Lower leg skin (tissue), 2 donors: ENCODE measurements around the genes LIPC, ADAM10 and MINDY2.

DNA sequence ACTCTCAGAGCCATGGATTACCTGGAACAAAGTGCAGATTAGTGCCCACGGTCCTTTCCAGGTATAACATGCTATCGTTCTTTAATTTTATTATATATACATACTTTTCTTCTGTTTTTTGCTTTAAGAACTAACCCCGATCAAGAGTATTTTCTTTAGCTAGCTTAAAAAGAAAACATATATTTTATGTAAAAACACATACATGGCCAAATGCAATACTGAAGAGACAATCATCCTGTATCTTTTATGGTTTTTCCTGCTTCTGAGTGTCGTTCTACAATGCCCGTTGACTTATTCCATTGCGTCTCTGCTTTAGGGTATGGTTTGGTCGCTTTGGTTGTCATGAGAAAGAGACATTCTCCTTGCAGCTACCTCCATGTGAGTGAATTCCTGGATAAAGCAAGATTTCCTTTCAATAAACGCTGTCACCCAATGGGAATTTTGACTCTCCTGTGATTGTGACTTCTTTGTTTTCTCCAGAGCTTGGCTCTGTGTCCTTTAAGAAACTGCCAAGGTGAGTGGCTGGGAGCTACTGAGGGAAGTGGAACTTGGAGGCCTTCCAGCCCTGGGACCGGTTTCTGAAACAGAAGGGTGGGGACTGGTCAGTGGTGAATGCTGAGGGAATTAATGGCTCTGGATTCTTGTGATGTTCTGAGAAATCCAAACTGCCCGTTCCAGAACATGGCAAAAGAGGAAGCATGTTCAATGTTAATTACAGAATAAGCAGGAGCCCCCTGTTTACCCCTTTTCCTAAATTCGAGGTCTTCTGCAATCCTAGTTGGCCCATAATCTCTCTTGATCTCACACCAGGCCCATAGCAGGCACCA, 41.2 kb upstream of the MYZAP start:
- PRO-cap, result no peak
- RAMPAGE, long total RNA, 2 experiments, result no peak in any of the 2 experiments

- PRO-cap, result no peak
- RAMPAGE, long total RNA, 2 experiments, result no peak in any of the 2 experiments
Measured at GRCh38 chr15:57580853-57581075, 10.9 kb upstream of the MYZAP start.

DNA sequence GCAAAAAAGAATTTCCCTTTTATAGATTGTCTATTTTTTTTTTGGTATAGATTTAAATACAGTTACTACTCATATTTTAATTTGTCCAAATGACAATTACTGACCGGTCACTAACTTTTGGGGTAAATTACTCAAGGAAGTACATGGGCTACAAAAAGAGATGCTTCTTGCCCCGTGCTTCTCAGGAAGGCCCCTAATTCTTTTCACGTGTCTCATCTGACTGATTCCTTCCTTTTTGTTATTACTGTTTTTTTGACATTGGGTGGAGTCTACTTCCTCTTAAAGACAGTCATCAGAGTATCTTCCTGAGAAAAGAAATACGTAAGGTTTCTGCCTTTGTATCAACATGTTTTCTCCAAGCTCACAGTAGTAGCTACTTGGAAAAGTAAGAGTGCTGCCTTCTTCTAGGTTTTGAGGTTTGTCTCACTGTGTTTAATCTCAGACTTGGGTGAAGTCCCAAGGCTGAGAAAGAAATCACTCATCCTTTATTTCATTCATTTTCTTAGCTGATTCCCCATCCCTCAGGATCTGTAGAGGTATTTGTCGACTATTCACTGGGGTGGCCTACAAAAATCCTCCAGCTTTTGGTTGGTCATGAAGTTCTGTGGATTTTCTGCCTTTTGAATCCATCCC, 4.6 kb upstream of the MYZAP start:
- PRO-cap, result no peak
- RAMPAGE, long total RNA, 2 experiments, result no peak in any of the 2 experiments

GRCh38 chr15:57607568-57608242, 16.0 kb downstream of the MYZAP start:
- PRO-cap, result no peak
- RAMPAGE, long total RNA, 2 experiments, result no peak in any of the 2 experiments

DNA sequence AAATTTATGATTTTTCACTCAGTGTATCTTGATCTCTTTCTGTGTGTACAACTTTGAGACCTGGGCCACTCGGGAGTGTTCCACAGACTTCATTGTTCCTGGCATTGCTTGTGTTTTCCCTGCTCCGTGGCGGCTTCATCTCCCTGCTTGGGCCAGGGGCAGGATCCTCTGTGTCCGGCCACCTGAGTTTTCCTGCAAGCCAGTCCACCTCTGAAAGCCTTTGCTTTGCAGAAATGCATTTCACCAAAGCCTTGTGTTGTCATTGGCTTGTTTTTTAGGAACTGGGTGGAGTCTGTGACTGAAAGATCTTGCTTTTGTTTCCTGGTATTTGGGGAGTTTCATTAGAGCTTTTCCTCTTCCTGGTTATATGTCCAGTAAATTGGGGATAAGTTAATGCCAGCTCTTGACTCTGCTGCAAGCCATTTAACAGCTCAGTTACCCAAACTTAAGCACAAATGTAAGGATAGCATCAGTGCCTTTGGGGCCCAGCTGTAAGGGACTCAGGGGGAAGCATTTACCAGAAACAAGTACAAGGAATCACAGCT, 23.7 kb downstream of the MYZAP start:
- PRO-cap, result no peak
- RAMPAGE, long total RNA, 2 experiments, result no peak in any of the 2 experiments

GRCh38 chr15:58274792-58275279, 136.7 kb downstream of the AQP9 start:
- PRO-cap, result no peak
- RAMPAGE, long total RNA, 2 experiments, result no peak in any of the 2 experiments

GRCh38 chr15:58297523-58297959, 134.2 kb upstream of the LIPC start:
- PRO-cap, result no peak
- RAMPAGE, long total RNA, 2 experiments, result no peak in any of the 2 experiments

DNA sequence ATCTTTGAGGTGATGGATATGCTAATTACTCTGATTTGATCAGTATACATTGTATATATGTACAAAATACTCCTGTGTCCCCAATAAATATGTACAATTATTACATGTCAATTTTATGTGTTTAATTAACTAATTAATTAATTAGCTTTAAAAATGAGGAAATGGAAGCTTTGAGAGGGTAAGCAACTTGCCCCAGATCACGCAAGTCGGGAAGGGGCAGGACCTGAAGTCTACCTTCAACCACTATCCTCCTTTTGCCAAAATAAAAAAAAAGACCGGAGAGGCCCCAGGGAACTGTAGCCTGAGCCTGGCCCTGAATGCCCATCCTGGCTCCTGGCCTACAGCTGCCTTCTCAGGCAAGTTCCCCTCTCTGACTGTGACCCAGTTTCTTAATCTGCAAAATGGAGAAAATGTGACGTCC, 102.2 kb upstream of the LIPC start:
- PRO-cap, result no peak
- RAMPAGE, long total RNA, 2 experiments, result no peak in any of the 2 experiments

DNA sequence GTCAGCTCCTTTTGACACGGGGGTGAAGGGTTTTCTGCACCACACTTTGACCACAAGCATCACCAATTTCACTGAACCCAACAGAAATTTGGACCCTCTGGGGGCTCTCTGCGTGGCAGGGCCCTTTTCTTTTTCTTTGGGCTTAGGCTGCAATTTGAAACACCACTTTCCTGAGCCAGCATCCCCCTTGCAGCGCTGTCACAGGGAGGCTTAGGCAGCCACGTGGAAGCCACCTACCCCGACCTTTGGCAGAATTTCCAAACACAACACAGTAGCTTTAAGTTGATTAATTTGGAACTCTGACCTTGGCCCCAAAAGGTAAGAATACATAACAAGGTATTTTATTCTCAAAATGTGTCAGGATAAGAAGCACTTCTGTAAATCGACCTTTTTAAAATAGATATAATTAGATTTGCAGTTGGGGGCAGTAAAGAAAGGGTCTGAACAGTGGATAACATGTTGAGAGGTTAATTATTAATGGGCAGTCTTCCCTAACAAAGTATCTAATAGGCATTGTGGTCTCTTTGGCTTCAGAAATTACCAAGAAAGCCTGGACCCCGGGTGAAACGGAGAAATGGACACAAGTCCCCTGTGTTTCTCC, at the start of gene LIPC:
Gene LIPC, plus strand, starts transcription at position 533 of the 601 bp plus-strand sequence.
- PRO-cap, result no peak
- RAMPAGE, long total RNA, 2 experiments, result no peak in any of the 2 experiments

DNA sequence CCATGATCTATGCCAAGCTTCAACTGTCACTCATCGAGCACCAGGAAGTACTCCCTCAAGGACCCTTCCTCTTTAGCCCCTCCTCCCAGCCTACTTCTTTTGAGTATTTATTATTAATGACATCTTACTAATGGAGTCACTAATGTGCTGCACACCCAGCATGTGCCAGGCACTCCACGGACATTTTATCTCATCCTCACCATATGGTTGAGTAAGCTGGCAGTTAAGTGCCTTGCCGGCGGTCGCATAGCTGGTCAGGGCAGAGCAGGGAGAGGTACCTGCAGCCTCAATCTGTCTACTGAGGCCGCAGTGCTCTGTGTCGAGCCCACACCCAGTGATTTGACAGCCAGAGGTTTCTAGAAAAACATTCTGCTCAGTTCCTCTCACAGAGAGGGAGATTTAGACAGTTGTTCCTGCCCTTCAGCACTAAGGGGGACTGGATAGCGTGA, 2.5 kb downstream of the LIPC start:
- PRO-cap, result no peak
- RAMPAGE, long total RNA, 2 experiments, result no peak in any of the 2 experiments

GRCh38 chr15:58444938-58445282, 13.1 kb downstream of the LIPC start:
- PRO-cap, result no peak
- RAMPAGE, long total RNA, 2 experiments, result no peak in any of the 2 experiments

DNA sequence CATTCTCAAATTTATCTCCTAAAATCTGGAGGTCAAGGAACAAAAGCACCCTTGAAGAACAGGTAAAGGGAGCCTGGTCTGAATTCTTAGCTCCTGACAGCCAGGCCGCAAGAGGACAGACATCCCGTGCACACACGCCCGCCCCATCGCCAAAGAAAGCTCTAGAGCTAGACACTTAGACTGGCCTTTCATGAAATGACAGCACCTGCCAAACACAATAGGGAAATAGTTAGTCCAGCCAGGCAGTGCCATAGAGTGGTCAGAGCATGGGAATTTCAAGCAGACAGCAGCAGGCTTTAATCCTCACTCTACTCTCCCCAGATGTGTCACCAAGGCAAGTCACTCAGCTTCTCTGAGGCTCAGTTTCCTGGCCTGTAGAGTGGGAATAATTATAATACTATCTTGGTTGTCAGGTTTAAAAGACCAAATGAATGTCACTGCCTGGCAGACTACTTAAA, 59.3 kb downstream of the LIPC start:
- PRO-cap, result no peak
- RAMPAGE, long total RNA, 2 experiments, result no peak in any of the 2 experiments

- PRO-cap, result unidirectional peak, plus-strand start at chr15:58731971
- RAMPAGE, long total RNA, 2 experiments, result no peak in any of the 2 experiments
Measured at GRCh38 chr15:58731729-58732103, 17.8 kb downstream of the ADAM10 start.

DNA sequence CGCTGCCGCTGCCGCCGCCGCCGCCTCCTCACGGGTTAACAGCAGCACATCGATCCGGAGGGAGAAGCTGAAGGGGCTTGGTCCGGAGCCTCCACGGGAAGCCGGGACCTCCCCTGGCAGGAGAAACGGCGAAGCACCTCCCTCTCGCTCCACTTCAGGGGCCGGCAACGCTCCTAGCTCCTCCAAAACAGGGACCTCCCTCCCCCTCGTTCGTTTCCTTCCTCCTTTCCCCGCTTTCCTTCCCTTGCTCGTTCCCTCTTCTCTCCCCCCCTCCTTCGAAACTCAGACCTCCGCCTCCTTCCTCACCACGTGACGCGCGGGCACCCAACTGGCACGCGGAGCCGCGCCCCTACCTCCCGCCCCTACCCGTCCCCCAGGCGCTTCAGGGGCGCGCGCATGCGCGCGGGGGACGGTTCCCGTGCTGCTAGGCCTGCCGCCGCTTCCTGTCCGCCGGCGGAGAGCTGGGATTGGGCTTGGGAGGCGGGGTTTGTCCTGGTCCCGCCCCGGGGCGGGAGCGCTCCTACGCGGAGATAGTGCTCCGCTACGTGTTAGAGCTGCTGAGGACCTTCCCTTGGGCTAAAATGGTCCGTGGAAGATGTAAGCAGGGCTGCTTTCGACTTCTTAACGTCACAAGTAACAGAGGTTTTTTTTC, at the start of gene ADAM10:
Gene ADAM10, minus strand, starts transcription at position 169 of the 652 bp plus-strand sequence.
- PRO-cap, result unidirectional peak, minus-strand start at position 37 of the sequence; bidirectional peak, plus-strand start at position 551 of the sequence, minus-strand start at position 208 of the sequence
- RAMPAGE, long total RNA, 2 experiments, result start-site peak on the minus strand in 2 of 2 experiments, centred at positions 161 to 170 of the sequence, 75 to 175 reads per replicate

DNA sequence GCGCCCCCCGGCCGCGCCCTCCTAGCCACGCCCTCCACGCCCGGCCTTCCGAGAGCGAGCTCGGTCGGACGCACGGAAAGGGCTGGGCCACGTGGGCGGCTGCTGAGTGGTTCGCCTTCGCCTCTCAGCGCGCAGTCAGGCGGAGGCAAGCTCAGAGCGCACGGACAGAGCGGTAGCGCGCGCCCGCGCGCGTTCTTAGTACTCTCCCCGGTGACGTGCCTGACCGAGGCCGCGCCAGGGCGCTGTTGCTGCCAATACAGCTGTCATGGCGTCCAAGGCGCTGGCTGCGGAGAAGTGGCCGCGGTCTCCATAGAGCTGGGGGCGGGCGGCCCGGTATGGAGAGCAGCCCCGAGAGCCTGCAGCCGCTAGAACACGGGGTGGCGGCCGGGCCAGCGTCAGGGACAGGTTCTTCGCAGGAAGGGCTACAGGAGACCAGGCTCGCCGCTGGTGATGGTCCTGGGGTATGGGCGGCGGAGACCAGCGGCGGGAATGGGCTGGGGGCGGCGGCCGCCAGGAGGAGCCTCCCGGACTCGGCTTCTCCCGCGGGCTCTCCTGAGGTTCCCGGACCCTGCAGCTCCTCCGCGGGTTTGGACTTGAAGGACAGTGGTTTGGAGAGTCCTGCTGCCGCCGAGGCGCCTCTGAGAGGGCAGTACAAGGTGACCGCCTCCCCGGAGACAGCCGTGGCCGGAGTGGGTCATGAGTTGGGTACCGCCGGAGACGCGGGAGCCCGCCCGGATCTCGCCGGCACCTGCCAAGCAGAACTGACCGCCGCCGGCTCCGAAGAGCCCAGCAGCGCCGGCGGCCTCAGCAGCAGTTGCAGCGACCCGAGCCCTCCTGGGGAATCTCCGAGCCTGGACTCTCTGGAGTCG, at the start of gene MINDY2:
Gene MINDY2, plus strand, starts transcription at position 242 of the 869 bp plus-strand sequence.
- PRO-cap, result bidirectional peak, plus-strand start at position 134 of the sequence, minus-strand start outside the sequence
- RAMPAGE, long total RNA, 2 experiments, result start-site peak on the plus strand in 2 of 2 experiments, centred at positions 139 to 249 of the sequence, 23 to 122 reads per replicate

- PRO-cap, result no peak
- RAMPAGE, long total RNA, 2 experiments, result no peak in any of the 2 experiments
Measured at GRCh38 chr15:58833404-58834307, 62.6 kb downstream of the MINDY2 start.

DNA sequence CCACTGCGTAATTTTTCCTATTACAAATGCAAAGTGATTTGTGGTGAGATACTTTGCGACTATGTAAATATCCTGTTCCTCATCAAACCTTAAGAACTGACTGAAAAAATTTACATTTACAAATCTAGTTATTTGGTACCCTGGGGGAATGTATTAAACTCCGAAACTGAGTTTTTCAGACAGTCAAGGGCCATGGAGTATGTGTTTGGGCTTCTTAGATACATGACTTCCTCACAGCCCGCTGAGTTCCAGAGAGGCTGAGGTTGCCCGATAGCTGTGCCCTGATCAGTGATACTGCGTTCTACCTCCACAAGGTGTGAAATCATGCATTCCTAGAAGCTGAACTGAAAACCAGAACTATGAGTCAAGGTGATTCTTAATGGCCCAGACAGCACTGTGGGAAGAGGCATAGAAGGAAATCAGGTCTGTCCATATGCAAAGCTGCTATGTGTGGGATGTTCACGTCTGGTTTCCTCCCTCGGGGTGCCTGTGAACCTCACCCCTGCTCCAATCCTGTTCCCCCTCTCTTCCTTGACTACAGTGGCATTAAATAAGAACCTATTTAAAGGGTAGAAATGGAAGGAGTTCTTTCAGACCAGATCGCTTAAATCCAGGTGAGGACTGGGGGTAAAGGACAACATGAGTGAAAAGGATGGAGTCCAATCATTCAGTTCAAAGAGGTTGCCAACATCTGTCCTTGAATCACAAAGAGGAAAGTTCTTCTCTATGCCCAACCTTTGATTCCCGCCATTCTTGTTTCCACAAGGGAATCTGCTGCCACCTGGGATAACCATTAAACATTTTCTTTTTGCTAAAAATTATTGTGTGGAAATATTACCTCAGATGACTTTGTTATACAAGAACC, 74.3 kb downstream of the MYO1E start:
- PRO-cap, result no peak
- RAMPAGE, long total RNA, 2 experiments, result no peak in any of the 2 experiments

DNA sequence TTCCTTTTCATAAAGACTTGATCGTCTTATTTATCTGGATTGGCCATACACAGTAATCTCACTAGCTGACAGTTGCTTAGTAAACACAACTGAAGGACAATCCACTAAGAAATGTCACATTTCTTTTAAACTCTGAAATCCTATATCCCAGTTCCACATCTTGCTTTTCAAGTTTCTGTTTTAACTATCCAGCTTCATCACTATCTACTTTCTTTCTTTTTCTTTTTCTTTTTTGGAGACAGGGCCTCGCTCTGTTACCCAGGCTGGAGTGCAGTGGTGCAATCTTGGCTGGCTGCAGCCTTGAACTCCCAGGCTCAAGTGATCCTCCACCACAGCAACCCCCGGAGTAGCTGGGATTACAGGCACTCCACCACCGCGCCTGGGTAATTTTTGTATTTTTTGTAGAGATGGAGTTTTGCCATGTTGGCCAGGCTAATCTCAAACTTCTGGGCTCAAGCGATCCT, 39.6 kb downstream of the MYO1E start:
- PRO-cap, result no peak
- RAMPAGE, long total RNA, 2 experiments, result no peak in any of the 2 experiments

- PRO-cap, result no peak
- RAMPAGE, long total RNA, 2 experiments, result no peak in any of the 2 experiments
Measured at GRCh38 chr15:59353843-59354588, 18.7 kb downstream of the MYO1E start.

- PRO-cap, result no peak
- RAMPAGE, long total RNA, 2 experiments, result start-site peak on the minus strand in 1 of 2 experiments, at chr15:59355066-59355123 at its widest, 5 reads per replicate
Measured at GRCh38 chr15:59355019-59355634, 17.5 kb downstream of the MYO1E start.